HTERT-HM (cell line): ENCODE data around the genes CDH15 and DBNDD1.

DNA sequence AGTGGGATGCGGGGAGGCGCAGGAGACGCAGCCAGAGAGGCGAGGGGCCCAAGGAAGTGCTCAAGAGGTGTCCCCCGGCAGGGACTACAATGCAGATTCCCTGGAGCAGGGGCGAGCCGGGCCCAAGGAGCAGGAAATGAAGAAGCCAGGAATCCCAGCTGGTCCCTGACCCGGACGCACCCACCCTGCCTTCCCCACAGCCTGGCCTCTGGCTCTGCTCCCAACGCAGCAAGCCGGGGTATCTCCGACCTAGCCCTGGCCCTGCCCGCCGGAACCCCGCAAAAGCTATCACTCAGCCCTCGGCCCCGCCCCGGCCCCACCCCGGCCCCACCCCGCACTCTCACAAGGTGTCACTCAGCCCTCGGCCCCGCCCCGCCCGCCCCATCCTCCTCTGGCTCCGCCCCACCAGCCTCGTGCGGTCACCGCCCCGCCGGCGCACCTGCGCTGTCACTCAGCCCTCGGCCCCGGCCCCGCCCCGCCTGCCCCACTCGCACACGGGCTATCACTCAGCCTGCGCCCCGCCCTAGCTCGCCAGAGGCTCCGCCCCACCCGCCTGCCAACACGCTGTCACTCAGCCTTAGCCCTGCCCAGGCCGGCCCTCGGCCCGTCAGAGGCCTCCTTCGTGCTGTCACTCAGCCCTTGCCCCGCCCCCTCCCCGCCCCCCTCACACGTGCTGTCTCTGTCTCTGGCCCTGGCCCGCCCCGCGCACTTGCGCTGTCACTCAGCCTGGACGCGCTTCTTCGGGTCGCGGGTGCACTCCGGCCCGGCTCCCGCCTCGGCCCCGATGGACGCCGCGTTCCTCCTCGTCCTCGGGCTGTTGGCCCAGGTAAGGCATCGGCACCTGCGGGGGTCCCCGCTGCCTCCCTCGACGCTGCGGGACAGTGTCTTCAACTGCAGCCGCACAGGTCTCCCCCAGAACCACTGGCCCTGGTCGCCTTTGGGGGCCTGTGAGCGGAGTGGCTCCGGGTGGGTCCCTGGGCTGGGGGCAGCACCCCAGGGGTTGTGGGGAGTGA is at the start of gene CDH15:
TSS of gene CDH15 (plus strand) at position 701 of the 1,013 bp plus-strand sequence.
- RRBS: 6% methylated on average over 15 of the region's 80 CpGs

DNA sequence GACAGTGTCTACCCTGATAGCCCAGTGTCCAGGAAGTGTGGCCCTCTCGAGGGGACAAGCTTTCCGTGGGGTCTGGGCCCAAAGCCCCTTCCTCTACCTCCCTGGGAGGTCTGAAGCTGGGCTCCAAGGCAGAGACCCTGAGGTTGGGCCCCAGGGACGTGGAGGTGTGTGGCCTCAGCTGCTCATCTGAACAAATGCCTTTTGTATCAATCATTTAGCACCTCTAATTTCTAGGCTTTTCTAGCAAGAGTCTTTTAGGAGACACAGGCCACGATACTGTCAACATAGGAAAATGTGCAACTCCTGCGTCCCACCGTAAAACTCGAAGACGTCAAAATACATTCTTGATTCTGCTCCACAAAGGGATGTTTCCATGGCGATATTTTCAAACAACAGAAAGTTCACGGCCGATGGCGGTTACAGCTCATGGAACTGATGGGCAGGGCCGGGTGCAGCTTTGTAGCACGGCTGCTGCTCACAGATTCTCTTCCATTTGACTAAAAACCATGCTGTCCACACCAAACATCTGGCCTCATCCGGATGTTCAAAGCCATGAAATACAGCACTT is 79.5 kb downstream of the ZNF778 start:
- RRBS: 30% methylated on average over 3 of the region's 15 CpGs

DNA sequence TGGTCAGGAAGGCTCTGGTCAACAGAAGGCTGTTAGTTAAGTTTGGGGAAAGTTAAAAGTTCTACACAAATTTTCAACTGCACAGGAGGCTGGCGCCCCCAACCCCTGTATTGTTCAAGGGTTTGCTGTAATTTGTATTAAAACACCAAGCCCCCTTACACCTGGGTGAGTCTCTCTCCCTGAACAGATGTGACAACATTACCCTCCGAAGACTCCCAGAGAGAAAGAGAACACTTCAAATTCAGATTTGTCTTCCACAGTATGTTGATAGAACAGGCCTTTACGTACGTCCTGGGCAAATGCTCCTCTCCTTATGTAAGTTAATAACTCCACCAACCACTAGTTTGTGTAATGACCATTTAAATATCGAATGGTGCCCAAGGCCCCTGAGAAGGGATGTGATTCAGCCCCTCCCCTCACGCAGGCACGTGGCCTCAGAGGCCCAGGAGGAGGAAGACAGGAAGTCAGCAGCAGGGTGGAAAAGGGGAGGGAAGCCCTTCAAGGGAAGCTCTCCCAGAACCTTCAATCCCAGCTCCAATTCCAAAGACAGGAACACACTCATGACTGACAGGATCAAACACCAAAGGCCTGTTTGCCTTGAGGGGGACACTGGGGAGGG is 104.7 kb downstream of the ZNF778 start:
- RRBS: no CpG with 5 or more reads among the region's 7 CpGs

DNA sequence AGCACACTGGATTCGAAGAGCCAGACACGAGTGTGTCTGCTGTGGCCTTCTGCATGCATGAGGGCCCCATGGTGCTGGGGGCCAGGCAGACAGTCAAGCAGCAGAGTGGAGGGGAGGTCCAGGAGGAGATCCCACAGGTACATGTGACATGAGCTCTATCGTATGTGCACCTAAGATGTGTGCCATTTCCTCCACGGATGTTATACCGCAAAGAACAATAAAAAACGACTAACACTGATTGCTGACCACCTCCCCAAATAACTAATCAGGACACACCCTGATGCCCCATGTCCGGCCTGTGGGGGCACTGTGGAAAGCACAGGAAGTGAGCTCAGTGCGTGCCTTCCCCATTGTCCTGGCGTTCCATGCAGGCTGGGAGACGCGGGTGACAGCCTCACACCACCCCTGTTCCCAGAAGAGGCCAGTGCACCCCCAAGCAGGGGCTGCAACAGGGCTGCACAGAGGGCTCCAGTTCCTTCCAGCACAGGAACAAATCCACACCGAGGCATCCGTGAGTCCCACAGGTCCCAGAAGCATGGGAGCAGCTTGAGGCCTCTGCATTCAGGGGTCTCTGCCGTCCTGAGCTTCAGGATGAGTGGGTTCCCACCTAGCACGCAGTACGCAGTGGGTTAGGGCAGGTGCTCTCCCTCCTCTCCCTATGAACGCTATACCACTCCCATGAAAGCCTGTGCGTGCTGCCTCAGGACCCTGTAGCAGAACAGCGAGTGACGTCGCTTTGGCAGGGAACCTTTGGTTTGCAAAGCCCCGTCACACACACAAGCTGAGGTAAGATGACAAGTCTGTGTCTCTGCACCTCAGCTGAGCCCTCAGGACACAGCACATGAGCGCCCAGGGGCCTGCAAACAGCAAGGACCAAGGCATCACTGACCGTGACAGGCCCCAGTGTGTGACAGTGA is 117.6 kb downstream of the ZNF778 start:
- RRBS: no CpG with 5 or more reads among the region's 24 CpGs

- RRBS: no CpG with 5 or more reads among the region's 10 CpGs
Measured at GRCh38 chr16:89336232-89336637, 118.7 kb downstream of the ZNF778 start.

- RRBS: no CpG with 5 or more reads among the region's 10 CpGs
Measured at GRCh38 chr16:89363368-89363937, 126.9 kb downstream of the ANKRD11 start.

DNA sequence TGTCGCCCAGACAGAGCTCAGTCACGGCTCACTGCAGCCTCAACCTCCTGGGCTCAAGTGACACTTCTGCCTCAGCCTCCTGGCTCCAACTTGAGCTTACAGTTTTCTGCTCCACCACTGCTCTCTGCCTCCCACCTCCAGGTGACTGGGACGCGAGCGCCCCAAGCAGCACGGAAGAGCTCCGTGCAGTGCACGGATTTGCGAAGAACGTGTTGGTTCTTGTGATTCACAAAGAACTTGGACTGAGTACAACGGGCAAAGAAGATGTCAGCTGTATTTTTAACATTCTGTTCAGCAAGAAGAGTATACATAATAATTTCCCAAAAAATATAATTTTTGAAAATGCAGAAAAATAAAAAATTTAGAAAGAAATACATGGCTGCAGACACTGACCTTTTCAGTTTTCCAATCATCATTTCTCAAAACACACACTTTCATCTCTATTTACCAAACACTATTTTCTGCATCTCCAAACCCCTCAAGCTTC is 110.8 kb downstream of the ANKRD11 start:
- RRBS: no CpG with 5 or more reads among the region's 11 CpGs

DNA sequence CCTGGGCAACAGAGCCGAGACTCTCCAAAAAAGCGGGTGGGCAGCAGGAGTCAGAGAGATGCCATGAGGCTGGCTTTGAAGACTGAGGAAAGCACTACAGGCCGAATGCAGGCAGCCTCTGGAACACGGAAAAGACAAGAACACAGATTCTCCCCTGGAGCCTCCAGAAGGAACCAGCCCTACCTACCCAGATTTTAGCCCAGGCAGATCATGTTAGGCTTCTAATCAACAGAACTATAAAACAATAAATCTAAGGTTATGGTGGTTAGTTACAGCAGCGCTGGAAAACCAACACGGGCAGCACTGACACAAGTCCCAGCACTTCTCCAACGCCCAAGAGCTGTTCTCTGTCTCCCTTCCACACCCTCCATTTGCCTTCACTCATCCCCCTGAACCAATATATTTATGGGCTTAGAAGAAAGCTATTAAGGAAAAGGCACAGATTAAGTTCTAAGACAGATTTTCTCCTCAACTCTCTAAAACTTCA is 7.6 kb downstream of the ANKRD11 start:
- RRBS: no CpG with 5 or more reads among the region's 7 CpGs

DNA sequence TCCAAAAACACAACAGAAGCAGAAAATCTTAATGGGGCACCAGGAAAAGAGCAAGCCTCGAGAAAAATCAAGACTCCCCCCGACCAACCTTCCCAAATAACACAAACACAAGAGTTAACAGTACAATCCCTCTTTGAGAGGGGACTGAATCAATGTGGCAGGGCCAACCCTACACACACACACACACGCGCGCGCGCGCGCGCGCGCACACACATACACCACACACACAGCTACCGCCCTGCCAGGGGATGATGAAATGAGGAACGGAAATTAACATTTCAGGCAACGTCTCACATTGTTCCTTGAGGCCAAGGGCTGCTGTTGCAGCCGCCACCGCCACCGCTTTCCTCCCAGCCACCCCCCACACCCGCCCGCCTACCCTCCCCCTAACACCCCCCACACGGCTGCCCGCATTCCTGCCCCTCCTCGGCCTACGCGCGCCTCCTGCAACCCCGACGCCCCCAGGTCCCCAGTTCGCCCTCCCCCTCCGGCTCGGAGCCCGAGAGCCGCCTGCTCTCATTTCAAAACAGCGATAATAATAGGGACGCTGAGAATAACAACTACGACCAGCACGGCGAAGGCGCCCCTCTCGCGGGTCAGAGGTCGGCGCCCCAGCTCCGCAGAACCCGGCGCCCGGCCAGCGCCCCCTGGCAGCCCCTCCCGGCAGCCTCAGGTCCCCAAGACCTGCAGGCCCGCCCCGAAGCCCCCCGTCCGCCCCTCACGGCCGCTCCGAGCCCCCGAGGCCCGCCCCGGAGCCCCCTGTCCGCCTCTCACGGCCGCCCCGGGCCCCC is 1.1 kb downstream of the ANKRD11 start:
- RRBS: 2% methylated on average over 8 of the region's 63 CpGs

- RRBS: no CpG with 5 or more reads among the region's 9 CpGs
Measured at GRCh38 chr16:89536268-89536578, 24.3 kb upstream of the RPL13 start.

GRCh38 chr16:89565041-89565582 is 4.6 kb downstream of the RPL13 start:
- RRBS: 7% methylated on average over 2 of the region's 10 CpGs

GRCh38 chr16:89694848-89695260 is 6.7 kb downstream of the SPATA2L start:
- RRBS: 100% methylated on average over 2 of the region's 21 CpGs

- RRBS: no CpG with 5 or more reads among the region's 17 CpGs
Measured at GRCh38 chr16:89727603-89728392, 6.5 kb downstream of the ZNF276 start.

DNA sequence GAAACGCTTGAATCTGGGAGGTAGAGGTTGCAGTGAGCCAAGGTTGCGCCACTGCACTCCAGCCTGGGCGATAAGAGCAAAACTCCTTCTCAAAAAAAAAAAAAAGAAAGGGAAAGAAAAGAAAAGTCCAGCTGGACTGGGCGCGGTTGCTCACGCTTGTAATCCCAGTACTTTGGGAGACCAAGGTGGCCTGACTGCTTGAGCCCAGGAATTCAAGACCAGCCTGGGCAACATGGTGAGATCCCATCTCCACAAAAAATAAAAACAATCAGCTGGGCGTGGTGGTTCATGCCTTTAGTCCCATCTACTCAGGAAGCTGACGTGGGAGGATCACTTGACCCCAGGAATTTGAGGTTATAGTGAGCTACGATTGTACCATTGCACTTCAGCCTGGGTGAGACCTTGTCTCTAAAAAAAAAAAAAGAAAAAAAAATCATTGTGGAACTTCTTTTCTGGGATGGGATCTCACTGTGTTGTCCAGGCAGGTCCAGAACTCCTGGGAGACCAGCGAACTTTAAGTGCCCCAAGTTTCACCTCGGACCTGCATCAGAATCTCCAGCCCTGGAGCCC is 1.2 kb upstream of the SPIRE2 start:
- RRBS: no CpG with 5 or more reads among the region's 11 CpGs

DNA sequence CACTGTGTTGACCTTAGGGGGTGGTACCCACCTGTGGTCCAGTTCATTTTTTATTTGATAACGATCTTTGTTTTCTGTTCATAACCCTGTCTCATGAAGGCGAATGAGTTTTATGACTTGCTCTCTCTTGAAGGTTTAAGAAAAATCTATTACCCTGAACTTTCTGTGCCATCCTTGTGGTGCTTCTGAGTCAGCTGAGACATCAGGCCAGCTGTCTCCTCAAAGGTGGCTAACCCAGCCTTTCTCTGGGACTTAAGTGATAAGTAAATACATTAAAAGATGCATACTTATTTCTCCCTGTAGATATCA is 2.0 kb downstream of the SPIRE2 start:
- RRBS: no CpG with 5 or more reads among the region's 2 CpGs

GRCh38 chr16:89973851-89974215 is 25.3 kb downstream of the DEF8 start:
- RRBS: no CpG with 5 or more reads among the region's 7 CpGs

DNA sequence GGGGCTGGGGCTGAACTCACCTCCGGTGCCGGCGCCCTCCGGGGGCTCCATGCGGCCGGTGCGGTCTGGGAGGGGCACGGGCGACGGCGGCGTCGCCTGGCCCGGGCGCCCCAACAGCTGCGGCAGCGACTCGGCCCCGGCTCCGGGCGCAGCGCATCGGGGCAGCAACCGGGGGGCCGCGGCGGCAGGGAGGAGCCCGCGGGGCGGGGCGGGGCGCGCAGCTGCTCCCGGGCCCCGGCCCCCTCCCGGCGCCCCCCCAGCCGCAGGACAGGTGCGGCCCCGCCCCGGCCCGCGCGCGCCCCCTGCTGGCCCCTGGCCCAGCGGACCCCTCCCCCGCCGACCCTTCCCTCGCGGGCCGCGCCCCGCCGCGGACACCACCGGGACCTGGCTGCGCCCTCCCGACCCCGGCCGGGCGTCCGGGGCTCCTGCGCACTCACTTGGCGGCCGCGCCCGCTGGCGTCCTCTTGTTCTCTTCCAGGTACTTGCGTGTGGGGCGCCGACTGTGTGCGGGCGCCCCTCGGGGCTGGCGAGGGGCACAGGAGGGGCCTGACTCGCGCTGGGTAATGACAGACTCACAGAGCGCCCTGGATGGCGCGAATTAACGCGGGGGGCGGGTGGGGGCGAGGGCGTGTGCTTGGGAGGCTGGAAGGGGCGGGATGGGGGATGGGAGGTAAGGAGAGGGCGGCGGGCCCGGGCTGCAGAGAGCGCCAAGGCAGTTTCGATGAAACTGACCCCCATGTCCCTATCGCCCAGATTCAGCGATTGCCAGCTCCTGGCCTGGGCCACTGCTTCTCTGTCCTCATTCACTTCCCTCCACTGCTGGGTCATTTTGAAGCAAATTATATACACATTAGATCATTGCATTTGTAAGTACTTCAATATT is at the start of gene DBNDD1:
TSS of gene DBNDD1 (minus strand) at position 166 of the 883 bp plus-strand sequence.
- RRBS: 2% methylated on average over 44 of the region's 93 CpGs

DNA sequence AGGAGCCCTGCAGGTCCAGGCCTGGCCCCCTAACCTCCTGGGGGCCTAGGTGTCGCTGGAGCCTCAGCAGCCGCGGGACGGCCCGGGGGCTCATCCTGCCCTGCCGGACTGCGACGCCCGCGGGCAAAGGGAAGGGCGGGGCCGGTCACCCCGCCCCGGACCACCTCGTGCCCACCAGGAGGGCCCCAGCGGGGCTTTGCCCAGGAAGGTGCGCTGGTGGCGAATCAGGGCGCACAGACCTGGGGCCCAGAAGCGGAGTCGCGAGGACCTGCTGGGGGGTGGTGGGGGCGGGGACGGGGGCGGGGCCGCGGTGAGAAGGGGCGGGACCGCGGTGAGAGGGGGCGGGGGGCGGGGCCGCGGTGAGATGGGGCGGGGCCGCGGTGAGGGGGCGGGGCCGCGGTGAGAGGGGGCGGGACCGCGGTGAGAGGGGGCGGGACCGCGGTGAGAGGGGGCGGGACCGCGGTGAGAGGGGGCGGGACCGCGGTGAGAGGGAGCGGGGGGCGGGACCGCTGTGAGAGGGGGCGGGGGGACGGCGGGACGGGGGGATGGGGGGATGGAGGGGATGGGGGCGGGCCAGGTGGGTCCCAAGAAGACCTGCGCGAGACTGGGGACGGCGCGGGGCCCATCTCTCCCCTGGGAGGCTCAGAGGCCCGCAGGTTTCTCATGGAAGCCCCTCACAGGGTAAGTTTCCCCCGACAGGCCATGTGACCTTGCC is 25.2 kb downstream of the GAS8 start:
- RRBS: 17% methylated on average over 7 of the region's 67 CpGs